Pericardium fibroblast (primary cell): ENCODE measurements around a stretch of chr5.

GRCh38 chr5:108175104-108175303 lies 206.9 kb downstream of the FBXL17 start:
- RAMPAGE, long total RNA: no peak

DNA sequence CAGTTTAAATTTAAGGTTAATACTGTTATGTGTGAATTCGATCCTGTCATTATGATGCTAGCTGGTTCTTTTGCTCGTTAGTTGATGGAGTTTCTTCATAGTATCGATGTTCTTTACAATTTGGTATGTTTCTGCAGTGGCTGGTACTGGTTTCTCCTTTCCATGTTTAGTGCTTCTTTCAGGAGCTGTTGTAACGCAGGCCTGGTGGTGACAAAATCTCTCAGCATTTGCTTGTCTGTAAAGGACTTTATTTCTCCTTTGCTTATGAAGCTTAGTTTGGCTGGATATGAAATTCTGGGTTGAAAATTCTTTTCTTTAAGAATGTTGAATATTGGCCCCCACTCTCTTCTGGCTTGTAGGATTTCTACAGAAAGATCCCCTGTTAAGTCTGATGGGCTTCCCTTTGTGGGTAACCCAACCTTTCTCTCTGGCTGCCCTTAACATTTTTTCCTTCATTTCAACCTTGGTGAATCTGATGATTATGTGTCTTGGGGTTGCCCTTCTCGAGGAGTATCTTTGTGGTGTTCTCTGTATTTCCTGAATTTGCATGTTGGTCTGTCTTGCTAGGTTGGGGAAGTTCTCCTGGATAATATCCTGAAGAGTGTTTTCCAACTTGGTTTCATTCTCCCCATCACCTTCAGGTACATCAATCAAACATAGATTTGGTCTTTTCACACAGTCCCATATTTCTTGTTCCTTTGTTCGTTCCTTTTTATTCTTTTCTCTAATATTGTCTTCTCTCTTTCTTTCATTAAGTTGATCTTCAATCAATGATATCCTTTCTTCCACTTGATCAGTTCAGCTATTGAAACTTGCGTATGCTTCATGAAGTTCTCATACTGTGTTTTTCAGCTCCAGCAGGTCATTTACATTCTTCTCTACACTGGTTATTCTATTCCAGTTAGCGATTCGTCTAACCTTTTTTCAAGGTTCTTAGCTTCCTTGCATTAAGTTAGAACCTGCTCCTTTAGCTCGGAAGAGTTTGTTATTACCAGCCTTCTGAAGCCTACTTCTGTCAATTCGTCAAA lies 170.3 kb downstream of the FBXL17 start:
- RAMPAGE, long total RNA: no peak

GRCh38 chr5:108212889-108213311 lies 169.0 kb downstream of the FBXL17 start:
- RAMPAGE, long total RNA: no peak

DNA sequence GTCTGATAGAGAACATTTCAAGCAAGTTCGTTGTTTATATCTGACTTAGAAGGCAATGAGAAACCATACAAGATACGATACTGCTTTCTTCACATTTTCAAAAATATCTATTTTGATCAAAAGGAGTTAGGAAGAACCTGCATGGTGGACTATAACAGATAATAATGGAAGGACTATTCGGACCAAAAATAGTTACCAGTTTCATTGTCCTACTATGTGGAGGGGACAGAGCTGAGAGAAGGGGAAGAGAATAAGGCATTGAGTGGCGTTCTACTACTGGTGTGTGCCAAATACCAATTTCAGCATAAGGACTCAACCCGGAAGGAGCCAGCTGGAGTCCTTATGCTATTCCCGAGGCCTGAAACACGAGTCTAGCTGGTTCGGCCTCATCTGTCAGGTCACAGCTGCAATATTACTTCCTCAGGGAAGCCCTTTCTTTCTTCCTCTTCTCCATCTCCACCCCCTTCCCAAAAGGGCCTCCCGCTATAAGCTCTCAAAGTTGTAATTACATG lies 20.6 kb upstream of the FER start:
- RAMPAGE, long total RNA: no peak

GRCh38 chr5:108963788-108964685 lies 216.3 kb downstream of the FER start:
- RAMPAGE, long total RNA: no peak

DNA sequence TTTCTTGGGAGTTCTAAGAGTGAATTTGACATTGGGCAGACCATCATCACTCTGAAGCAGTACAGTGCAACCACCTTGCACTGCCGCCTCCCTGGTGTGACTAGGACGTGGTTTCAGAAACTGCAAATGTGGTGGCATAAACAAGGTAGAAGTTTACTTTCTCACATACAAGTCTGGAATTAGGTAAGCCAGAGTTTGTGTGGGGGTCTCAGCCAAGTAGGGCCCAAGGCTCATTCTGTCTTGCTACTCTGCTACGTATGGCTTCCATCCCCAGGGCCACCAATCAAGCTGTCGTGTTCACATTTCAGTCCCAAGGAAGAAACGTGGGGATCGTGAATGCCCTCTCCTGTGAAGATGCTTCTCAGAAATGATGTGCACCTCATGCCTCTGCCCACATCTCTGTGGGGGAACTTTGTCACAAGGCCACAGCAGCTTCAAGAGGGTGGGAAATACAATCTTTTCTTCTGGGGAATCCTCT lies 167.9 kb downstream of the PJA2 start:
- RAMPAGE, long total RNA: no peak

DNA sequence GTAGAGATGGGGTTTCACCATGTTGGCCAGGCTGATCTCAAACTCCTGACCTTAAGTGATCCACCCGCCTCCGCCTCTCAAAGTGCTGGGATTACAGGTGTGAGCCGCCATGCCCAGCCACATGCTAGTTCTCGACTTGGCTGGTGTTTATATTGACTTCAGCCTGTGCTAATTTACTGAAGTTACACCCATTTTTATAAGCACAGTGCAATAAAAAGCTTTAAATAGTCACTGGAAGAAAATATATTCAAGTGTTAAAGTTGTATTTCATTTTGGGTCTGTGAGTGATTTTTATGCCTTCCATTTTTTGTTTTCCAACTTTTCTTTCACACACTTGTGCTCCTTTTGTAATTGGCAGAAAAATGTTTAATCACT lies 15.6 kb downstream of the PJA2 start:
- RAMPAGE, long total RNA: no peak

GRCh38 chr5:109411425-109412176 lies 1.8 kb upstream of the PJA2 start:
- RAMPAGE, long total RNA: no peak

DNA sequence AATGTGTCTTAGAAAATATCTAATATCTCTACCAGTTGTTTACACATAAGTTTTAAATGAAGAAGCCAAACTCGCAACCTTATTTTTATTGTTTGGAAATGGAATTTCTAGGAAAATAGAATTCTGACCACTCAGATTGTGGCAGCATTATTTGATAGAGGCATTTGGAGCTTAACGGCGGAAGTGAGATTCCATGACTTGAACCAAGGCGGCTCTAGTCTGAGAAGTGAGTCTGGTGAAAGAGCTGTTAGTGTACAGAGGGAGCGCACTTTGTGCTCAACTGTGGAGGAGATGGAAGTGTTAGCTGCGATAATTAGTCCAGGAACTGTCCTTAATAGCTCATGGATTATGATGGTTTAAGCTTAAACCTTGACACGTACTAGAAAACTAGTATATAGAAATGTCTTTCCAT lies 104.3 kb downstream of the MAN2A1 start:
- RAMPAGE, long total RNA: no peak

- RAMPAGE, long total RNA: no peak
These were observed 364.6 kb downstream of the MAN2A1 start for GRCh38 chr5:110054360-110054741.

GRCh38 chr5:110535988-110537057 lies 190.1 kb downstream of the TMEM232 start:
- RAMPAGE, long total RNA: no peak

- RAMPAGE, long total RNA: no peak
These were observed 457 bp upstream of the TMEM232 start for GRCh38 chr5:110726930-110727326.

DNA sequence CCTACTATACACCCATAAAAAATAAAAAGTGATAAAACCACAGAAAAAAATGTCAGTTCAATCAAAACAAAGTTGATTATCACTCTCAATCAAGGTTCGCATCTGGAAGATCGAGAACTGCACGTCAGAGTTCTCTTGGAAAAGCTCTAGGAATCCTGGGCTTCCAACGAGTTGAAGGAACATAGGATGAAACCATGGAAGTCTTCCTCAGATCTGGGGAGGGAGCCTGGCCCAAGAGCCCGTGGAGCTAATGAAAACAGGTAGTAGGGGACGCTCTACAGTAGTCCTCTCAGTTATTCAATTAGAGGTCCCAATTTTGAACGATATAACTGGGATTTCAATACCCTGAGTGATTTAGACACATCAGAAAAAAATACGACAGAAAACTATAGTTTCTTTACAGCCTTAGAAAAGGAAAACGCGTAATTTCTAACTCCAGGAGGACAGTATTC lies 793 bp upstream of the SLC25A46 start:
- RAMPAGE, long total RNA: no peak

- RAMPAGE, long total RNA: no peak
These were observed 3.7 kb downstream of the CAMK4 start for GRCh38 chr5:111227816-111228267.

- RAMPAGE, long total RNA: no peak
These were observed 8.7 kb downstream of the NREP start for GRCh38 chr5:111748241-111748681.

- RAMPAGE, long total RNA: no peak
These were observed 954 bp downstream of the NREP start for GRCh38 chr5:111756018-111756462.

DNA sequence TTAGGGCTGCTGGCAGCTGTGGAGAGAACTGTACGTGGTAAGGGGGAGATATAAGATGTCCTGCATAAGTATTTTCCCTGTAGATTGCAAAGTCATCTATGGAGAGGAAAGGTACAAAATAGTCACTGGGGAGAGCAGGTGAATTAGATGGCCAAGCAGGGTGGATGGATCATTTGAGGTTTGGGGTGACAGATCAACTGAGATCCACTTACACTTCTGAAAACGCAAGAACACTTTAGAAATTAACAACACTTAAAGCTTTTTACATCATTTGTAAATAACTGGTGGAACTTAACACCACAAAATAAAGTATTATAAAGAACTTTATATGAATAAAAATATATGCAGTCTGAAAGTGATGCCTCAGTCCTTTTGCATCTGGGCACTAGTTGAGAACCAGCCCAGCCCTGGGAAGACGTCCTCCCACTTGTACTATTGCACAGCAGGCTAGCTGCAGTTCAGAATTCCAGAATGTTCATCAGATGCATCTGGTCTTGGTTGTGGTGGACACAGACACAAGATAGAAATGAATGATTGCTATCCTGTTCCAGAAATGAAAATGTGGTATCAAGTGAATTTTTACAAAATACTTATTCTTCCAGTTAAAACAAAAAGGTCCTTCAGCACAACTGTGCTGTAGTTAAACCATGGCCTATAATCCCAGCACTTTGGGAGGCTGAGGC lies 255.0 kb downstream of the EPB41L4A start:
- RAMPAGE, long total RNA: no peak

- RAMPAGE, long total RNA: no peak
These were observed 19.5 kb downstream of the EPB41L4A start for GRCh38 chr5:112399570-112400055.

- RAMPAGE, long total RNA: no peak
These were observed 113.8 kb upstream of the EPB41L4A start for GRCh38 chr5:112532821-112533336.

- RAMPAGE, long total RNA: no peak
These were observed 30.7 kb upstream of the APC start for GRCh38 chr5:112707114-112707282.